CMK (cell line): ENCODE measurements around a stretch of chr11.

DNA sequence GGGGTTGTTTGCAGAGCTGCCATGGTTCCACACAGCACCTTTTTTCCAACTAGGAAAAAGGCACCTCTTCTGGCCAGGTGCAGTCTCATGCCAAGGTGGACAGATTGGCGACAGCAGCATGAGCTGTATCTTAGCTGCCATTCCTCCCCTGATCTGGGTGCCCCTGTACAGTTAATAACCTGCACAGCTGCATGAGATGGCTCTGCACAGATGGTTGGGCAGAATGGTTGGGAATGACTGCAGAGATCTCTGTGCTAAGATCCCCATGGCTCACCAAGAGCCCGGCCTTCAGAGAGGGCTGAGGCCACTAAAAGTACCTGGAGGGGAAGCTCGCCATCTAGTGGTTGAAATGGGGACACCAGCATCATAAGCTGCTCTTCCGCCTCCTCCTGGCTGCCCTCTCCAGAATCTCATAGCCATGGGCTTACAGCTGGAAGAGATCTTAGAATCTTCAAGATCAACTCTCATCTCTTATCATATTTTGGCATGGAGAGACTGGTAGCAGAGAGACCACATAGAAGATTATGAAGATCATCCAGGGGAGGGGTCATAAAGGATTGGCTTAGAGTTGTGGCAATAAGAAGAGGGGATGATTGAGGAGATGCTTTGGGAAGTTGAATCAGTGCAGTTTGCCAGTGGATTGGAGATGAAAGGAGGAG is 22.1 kb upstream of the TLCD5 start:
- RRBS, result no CpG with 5 or more reads among the region's 4 CpGs

GRCh38 chr11:120326328-120326527 is 1.1 kb downstream of the TLCD5 start:
- RRBS, result no CpG with 5 or more reads among the region's 1 CpG

DNA sequence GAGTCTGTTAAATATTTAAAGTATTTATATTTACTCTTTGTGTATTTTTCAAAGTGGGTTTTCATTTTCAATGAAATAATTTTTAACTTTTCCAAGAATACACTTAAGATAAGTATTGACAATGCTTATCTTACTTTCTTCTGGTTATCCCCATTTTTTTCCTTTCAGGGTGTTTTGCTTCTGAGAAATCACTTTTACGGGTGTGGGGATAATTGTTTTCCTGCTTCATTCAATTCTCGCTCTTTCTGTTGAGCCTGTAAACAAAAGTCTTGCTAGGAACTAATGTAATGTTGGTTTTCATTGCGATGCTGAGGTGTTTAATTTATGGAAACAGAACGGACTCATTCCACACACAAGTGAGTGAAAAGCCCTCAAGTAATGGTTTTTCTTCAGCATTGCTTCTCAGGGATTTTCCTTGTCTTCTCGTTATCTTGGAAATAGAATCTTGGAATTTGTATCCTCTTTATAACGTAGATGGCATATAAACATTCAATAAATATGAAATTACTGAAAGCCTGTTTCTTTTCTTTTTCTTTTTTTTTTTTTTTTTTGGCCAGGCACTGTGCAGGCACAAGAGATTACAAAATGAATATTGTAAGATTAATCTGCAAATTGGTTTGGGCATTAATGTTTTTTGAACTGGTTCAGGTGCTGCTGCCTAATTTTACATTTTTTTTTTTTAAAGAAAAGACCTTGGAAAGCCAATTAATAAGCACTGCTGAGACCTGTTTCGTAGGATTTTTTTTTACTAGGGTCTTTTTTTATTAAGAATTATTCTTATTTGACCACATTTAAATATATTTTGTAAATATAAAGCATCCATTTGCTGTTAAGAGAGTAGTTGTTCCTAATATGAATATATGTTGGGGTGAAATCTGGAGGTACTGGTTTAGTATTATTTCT is 2.5 kb downstream of the ARHGEF12 start:
- RRBS, result no CpG with 5 or more reads among the region's 7 CpGs

DNA sequence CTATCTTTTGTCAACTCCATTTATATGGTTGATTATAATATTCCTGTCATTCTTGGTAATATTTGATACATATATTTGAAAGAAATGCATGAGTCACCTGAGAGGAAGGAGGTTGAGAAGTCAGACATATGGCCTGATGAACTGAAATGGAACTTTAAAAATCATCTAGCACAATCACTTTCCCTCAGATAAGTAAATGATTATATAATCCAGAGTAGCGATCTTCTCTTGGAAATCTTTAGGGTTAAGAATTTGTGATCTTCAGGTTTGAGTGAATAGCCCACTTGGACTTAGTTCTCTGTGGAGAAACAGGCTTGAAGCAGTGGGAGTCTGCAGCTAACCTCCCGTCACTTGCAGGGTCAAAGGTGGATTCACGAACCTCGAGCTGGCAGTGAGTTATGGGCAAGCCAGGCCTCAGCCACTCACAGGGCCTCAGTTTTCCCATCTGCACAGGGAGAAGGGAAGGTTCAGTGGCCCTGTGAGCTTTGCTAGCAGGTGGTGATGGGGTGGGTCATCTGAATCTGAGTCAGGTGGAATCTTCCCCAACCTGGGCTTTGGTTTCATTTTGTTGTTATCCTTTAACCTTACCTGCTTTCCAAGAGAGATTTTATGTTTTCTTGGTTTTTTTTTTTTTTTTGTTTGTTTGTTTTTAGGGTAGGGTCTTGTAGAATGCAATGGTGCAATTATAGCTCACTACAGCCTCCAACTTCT is 86.7 kb upstream of the GRIK4 start:
- RRBS, result no CpG with 5 or more reads among the region's 4 CpGs

DNA sequence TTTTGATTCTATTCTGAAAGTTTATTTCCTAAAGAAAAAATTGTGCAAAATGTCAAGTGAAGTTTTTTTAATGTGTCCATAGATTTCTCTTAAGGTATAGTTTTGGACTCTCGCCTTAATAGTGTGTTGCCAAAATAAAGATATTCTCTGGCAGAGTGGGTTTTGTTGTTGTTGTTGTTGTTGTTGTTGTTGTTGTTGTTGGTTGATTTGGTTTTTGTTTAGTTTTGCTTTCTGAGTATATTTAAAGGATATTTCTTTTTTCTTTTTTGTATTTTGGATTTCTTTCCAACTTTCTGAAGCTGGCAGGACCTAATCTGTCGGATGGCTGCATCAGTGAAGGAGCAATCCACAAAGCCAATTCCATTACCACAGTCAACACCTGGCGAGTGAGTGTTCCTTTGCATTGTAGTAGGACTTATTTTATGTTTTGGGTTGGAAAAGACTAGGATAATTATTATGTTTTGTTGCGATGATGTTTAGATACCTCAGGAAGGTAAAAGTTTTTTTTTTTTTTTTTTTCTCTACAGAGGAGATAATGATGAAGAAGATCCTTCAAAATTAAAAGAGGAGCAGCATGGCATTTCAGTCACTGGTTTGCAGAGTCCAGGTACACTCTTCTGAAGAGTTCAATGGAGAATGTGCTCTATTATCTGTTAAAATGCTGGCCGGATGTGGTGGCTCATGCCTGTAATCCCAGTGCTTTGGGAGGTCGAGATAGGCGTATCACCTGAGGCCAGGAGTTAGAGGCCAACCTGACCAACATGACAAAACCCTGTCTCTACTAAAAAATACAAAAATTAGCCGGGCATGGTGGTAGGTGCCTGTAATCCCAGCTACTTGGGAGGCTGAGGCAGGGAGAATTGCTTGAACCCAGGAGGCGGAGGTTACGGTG is 34.4 kb upstream of the GRIK4 start:
- RRBS, result no CpG with 5 or more reads among the region's 10 CpGs

GRCh38 chr11:120477812-120478641 is 33.5 kb upstream of the GRIK4 start:
- RRBS, result no CpG with 5 or more reads among the region's 7 CpGs

DNA sequence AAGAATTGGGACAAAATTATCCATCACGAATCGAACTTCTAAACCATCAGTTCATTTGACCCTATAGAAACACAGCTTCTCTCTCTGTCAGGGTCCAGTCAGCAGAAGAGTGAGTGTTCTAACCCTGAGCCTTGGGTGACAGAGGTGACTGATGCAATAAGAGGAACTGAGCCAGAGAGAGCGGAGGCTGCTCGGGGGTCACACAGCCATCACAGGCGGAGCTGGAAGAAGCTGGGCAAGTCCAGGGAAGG is 184.1 kb upstream of the TBCEL start:
- RRBS, result no CpG with 5 or more reads among the region's 5 CpGs

DNA sequence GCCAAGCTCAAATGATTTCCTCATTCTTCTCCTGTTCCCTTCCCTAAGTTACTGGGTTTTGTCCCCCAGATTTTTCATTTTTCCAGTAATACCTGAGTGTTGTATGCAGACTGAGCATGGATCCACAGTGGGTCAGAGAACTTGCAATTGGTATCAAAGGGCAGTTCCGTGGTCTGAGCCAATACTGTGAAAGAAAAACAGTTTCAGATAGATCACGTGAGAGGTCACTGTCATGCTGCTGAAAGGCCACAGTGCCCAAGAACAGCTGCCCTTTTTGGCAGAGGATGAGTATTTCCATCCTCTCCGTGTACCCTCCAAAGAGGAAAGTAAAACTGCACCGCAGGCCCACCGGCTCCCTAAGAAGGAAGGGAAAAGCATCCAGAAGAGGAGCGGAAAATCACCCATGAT is 73.0 kb upstream of the TBCEL start:
- RRBS, result no CpG with 5 or more reads among the region's 6 CpGs

GRCh38 chr11:121034919-121035299 is 11.0 kb downstream of the TBCEL start:
- RRBS, result no CpG with 5 or more reads among the region's 2 CpGs

DNA sequence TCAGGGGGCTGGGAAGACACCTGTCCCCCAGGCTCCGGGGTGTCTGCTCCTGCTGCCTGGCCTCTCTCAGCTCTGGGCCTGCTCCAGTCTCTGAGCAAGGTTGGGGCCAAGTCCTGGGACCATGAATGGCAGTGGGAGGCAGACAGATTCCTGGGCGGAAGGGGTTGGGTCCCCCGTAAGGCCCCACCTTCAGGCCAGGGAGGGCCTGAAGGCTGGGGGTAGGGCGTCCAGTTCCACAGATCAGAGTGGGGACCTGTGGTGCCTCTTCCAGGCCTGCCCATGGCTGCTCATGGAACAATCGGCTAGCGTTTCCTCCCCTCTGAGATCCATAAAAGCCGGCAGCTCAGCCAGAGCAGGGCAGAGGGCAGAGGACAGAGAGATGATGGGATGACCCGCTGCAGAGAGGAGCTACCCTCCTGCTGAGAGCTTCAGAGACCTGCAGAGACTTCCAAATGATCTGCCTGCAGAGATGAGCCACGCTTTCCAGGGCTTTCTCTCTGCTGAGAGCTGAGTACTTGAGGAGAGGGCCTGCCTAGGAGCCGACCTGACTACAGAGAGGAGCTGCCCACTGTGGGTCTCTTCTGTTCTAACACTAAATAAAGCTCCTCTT is 46.1 kb upstream of the SC5D start:
- RRBS, result no CpG with 5 or more reads among the region's 10 CpGs

DNA sequence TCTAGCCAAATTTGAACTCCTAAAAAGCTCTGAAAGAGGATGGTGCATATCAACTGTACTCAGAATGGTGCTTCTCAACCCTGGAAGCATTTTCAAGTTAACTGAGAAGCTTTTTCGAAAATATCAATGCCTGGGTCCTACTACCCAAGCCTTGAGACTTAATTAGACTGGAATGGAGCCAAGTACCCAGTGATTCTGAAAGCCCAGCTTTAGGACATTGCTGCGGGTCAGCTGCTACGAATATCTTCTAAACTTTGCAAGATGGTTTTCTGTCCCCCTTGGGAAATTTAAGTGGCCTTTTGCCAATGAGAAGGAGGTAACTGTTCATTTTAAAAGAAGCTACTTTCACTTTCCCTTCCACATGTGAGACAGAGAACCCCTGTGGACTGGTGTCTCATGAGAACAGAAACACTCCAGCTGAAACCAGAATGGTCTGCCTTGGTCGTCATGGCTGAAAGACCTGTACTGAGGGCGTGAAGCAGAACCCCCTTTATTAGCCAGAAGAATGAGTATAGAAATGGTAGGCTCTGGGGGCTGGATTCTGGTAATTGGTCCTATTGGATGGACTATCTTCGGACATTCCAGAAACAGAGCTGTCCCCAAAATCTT is 74.9 kb downstream of the SC5D start:
- RRBS, result no CpG with 5 or more reads among the region's 6 CpGs

- RRBS, result 0% methylated on average over 2 of the region's 8 CpGs
These were observed 35.0 kb upstream of the SORL1 start for GRCh38 chr11:121416929-121417713.

DNA sequence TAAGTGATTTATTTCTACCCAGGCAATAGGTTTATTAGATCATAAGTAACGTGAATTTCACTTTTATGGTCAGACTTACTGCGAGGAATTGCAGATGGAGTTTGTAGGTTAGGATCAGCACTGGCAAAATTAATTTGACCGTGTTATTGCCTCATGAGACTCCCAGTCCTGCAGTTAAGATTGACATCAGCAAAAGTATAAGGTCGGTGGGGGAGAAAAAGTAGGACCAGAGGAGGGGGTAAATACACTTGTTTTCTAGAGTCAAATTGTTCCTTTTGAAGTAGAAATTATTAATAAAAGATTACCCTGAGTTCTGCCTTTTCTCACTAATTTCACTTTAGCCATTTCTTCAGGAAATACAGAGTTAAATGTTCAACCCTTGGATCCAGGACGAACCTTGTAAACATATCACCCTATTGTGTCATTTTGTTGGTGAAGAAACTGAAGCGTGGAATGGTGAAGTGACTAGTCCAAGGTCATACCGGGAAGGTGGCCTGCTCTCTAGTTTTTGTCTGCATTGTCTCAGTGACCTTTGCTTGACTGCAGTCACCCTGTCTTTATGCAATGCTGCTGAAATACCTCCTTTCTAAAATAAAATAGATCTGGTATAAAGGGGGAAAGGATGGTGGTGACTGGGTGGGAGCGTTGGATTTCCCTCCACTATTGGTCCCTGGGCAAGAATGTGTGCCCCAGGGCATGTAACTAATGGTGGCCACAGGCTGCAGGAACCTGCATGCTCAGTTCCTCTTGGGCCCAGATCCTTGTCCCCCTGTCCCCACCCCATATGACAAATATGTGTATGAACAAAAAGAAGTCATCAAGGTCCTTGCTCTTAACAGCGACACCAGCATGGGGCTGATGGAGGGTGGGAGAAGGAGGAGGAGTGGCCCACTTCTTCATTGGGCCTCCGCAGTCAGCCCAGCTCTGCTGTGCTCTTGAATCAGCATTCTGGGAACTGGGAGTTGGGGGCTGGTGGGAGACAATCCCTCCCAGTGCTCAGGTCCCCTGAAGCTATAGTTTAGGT is 1.5 kb downstream of the SORL1 start:
- RRBS, result no CpG with 5 or more reads among the region's 10 CpGs

DNA sequence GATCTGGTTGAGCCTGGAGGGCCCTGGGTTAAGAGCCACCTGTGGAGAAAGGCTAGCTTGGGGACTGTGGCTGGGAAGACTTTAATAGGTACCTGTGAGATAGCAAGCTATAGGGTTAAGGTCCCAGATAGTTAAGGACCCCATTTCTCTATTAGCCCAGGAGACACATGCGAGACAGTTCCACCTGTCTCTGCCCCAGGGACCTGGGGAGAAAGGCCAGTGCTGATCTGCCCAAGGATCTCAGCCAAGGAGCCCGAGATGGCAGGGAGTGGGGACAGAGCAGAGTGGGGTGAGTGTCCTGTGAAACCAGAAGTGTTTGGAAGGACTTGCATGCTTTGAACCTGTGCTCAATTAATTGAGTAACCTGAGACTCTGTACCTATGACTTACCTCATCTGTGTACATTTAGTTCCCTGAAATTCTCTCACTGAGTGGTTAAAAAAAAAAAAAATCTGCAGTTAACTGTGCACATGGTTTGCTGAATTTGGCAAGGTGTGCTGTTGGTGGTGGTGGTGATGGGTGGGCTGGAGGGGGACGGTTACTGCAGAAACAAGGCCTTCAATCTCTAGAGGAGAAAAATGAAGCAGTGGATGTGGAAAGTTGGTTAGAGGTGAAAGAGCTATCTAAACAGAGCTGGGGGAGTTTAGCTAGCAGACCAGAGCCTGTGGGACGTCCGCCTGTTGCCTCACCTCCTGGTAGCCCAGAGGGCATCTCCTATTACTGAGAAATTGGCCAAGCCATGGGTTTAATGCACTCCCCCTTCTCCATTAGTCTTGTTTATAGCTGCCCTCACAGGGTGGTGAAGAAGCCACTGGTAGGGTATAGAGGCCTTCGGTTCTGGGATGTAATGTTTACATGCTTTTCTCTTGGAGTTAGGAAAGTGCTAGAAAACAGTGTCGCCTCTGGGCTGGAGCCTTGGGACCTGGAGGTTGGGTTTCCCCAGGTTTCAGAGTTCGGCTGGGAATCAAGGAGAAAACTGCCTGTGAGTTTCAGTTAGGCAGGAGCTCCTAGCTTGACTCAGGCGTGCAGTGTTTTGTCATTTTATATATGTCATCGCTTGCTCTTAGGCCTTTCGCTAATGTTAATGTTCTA is 9.0 kb downstream of the SORL1 start:
- RRBS, result no CpG with 5 or more reads among the region's 11 CpGs

DNA sequence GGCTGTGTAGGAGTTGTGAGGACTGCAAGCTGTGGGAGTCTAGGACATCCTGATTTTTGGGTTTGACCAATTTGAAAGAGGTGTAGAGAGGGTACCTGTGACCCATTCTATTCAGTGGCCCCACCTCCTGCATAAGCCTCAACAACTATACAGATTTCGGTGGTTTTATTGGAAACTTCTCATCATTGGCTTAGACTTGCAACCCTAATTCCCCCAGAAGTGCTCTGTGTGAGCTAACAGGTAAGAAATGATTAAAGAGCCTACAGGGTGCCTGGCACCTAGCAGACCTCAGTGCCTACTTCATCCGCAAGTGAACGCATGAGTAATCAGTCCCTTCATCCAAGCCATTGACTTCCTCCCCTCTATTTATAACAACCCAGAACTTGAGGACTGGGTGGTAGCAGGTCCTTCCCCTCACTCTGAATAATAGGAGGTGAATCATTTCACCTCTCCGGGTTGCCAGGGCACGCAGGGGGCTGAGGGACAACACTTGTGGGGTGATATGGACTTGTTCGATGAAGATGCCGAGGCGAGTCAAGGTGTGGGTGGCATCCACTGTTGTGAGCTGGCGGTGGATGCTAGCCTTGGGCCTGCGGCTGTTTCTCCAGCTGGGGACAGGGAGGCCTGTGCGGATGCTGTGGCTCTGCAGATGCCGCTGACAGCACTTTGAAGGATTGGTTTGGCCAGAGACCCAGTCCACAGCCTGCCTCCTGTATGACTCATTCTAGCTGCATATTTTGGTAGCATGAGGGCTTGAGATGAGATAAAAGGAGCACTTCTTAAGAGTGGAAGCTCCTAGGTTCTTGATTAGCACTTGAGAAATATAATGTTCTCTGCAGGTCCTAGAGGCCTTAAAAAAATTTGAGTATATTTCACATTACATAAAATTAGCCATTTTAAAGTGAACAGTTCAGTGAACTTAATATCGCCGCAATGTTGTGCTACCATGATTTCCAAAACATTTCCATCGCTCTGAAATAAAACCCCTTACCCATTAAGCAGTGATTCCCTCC is 12.3 kb downstream of the SORL1 start:
- RRBS, result no CpG with 5 or more reads among the region's 15 CpGs

DNA sequence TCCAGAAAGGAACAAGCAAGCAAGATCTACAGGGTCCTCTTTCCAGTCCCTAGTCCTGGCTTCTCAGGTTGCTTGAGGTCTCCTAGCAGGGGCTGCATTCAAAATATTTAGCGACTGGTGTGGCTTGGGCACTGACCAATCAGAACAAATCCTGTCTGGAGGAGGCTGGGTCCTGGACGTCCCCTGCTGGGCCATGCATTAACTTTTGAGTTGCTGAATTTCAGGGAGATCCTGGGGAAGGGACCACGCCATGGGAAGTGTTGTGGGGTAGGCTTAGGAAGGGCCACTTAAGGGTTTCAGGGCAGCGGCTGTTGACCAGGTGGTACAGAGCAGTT is 27.3 kb downstream of the SORL1 start:
- RRBS, result no CpG with 5 or more reads among the region's 4 CpGs

DNA sequence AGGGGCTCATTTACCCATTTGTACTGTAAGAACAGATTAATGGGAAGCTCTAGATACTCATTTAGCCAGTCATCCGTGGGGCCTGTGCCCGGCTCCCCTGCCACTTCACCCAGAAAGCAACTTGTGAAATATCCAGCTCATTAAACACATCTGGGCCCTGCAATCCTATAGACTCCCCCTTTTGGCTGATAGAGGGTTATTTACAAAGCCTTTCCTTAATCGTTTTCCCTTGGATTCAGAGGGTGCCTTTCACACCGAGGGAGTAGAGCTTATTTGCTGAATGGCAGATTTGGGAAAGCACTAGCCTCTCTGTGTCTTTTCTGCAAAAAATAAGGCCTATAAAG is 119.4 kb downstream of the SORL1 start:
- RRBS, result no CpG with 5 or more reads among the region's 4 CpGs

GRCh38 chr11:121614747-121615082 is 162.6 kb downstream of the SORL1 start:
- RRBS, result 100% methylated on average over 1 of the region's 4 CpGs

DNA sequence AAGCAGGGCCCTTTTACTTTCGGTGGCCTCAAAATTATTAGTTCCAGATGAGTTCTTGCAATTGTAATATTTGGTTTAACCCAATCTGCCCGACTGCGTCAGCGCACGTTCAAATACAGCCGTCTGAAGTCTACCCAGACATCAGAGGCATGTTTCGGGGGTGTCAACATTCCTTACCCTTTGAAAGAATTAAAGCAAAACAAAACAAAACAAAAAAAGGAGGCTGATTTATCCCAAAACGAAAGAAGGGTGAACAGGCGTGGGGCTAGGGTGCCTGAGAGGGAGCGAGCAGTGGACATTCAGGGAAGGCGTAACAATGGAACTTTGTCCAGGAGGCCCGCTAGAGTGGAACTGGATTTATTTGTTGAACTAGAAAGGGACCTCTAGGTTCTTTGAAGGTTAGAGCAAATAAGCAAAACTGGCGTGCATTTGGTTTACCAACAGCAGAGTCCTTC is 204.1 kb downstream of the SORL1 start:
- RRBS, result no CpG with 5 or more reads among the region's 13 CpGs